Mammary microvascular endothelial cell (primary cell): Measurements from ENCODE around the genes CASP6, PLA2G12A and NEUROG2.

DNA sequence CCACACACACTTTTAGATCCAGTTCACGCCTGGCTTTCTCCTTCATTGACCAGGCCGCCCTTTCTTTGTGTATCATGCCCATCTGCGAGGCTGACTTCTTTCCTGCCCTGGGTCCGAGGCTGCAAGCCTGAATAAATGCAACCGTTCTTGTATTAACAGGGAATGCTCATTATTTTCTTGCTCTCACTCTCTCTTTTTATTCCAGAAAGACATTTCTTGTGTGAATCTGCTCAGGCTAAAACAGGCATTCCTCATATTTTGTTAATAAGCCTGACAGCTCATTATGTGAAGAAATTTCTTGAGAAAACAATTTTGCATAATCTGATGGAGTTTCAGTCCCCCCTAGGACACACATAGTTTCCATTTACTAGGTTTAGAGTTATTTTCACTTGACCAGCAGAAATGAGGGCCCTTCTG, 104.4 kb upstream of the ETNPPL start:
- RAMPAGE, long total RNA = no peak

DNA sequence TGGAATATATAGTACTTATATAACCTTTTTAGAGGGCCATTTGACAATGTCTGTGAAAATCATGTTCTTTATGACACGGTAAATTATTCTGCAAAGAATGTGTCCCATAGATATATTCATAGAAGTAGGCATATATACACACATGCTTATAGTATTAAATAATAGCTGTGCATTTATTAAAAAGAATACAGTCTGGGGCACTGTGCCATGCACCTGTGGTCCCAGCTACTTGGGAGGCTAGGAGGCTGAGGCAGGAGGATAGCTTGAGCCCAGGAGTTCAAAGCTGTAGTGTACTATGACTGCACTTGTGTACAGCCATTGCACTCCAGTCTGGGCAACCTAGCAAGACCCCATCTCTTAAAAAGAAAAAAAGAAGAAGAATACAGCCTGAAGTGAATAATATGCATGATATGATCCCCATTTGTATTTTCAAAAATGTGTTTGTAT, 22.7 kb upstream of the MCUB start:
- RAMPAGE, long total RNA = no peak

DNA sequence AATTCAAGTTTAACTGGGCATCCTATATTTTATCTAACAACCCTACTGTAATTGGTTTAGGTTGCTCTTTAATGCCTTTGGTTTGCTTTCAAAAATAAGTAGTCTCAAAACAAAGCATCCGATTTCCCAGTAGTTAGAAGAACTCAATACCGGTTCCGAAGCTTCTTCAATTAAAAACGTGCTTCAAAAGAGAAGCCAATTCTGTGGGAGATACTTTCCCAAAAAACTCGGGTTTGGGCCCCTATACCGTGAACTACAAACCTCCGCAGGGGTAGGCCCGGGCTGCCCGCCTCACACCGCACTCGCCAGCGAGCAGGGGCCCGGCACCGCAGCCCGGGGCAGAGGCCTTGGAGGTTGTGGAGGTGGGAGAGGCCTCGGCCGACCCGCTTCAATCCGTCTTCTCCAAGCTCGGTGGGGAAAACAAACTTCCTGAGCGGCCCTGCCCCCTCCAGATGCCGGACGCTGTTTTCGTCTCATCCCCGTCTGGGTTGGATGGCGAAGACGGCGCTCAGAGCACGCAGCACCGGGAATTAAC, 554 bp upstream of the MCUB start:
- RAMPAGE, long total RNA = no peak

- RAMPAGE, long total RNA = start-site peak on the minus strand at chr4:109703410-109703446, 206 and 345 reads in 2 replicates
Measured at GRCh38 chr4:109702740-109703776, at the start of gene CASP6. Gene CASP6 (minus strand): TSS chr4:109703445.

- RAMPAGE, long total RNA = no peak
Measured at GRCh38 chr4:109729052-109729385, 851 bp downstream of the PLA2G12A start.

DNA sequence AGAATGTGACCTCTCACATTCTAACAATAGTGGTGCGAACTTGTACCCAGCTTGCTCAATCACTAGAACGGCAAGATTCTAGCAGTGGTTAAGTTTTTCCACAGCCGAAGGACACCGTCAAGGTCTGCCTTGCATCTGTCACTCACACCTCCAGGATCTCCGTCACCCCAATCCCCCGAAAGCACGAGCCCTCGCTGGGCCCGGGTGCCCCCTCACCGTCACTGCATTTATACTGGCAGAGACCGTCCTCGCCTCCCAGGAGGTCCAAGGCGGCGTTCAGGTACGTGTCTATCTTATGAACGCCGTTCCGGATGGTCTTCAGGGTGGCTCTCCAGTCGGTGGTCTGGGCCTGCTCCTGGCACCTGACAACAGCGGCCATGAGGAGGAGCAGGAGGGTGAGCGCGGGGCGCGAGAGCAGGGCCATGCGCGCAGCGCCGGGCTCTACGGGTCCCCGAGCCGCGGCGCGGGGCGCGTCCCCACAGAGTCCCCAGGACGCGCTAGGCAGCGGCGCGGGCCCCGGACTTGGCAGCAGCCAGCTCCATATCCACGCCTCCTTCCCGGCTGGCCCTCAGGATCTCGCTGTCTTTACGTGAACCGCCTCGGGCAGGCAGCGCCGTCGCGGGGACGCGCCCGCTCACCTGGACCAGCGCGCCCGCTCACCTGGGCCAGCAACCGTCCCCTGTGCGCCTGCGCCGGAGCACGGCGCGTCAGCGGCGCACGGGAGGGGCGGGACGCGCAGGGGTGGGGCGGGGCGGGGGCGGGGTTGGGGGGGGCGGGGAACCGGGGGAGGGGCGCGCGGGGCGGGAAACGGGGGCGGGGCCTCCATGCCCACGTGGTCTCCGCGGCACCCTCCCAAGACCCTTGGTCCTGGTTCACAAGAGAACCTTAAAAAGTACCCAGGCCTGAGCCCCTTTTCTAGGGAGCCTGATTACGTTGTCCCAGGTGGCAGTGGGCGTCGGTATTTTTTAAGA, at the start of gene PLA2G12A:
Gene PLA2G12A, minus strand, starts transcription at position 685 of the 971 bp plus-strand sequence.
- RAMPAGE, long total RNA = no peak

DNA sequence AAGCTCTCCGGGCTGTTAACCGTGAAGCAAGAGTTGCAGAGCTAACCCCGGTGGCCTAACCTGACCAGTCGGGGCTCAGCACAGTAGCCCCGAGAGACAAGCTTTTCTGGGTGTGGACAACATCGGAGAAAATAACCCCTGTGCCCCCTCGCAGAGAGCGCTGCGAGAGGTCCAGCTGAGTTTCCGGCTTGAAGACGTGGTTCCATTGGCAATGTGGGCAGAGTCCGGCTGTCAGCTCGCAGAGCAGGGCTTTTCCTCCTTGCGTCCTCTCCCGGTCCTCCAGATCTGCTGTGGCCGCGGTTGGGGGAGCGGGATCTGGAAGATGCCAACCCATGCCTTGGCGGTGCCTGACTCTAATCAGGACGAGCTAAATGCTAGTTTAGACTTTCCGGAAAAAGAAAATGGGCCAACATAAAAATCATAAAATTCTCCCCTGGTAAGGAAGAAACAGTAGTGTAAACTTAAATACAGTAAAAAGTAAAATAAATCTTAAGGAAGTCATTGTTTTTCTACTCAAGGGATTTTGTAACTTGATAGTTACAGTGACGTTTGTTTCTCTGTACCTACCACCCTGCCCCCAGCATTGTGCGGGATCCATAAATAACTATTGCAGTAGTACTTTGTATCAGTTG, 603 bp upstream of the PLA2G12A start:
- RAMPAGE, long total RNA = no peak

- RAMPAGE, long total RNA = no peak
Measured at GRCh38 chr4:110172951-110173393, 25.4 kb downstream of the ELOVL6 start.

GRCh38 chr4:110183638-110184151, 14.7 kb downstream of the ELOVL6 start:
- RAMPAGE, long total RNA = no peak

- RAMPAGE, long total RNA = no peak
Measured at GRCh38 chr4:110610824-110611824, 11.8 kb downstream of the PITX2 start.

- RAMPAGE, long total RNA = no peak
Measured at GRCh38 chr4:112111982-112112674, 33.1 kb upstream of the FAM241A start.

- RAMPAGE, long total RNA = no peak
Measured at GRCh38 chr4:112230699-112231182, 846 bp upstream of the AP1AR start.

- RAMPAGE, long total RNA = no peak
Measured at GRCh38 chr4:112514870-112516090, 700 bp downstream of the NEUROG2 start.

DNA sequence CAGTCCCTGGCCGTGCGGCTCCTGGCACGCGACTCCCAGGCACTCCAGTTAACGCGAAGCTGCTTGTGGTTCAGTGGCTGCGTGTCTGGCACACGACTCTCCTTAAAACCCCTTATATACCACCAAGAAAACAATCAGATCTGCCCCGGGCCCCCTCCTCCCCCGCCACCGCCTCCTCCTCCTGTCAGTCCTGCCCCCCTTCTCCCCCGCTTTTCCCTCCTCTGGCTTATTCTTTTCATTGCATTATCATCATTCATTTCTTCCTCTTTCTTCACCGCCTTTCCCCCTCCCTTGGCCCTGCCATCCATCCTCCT, at the start of gene NEUROG2:
Gene NEUROG2, minus strand, starts transcription at position 90 of the 314 bp plus-strand sequence.
- RAMPAGE, long total RNA = no peak

DNA sequence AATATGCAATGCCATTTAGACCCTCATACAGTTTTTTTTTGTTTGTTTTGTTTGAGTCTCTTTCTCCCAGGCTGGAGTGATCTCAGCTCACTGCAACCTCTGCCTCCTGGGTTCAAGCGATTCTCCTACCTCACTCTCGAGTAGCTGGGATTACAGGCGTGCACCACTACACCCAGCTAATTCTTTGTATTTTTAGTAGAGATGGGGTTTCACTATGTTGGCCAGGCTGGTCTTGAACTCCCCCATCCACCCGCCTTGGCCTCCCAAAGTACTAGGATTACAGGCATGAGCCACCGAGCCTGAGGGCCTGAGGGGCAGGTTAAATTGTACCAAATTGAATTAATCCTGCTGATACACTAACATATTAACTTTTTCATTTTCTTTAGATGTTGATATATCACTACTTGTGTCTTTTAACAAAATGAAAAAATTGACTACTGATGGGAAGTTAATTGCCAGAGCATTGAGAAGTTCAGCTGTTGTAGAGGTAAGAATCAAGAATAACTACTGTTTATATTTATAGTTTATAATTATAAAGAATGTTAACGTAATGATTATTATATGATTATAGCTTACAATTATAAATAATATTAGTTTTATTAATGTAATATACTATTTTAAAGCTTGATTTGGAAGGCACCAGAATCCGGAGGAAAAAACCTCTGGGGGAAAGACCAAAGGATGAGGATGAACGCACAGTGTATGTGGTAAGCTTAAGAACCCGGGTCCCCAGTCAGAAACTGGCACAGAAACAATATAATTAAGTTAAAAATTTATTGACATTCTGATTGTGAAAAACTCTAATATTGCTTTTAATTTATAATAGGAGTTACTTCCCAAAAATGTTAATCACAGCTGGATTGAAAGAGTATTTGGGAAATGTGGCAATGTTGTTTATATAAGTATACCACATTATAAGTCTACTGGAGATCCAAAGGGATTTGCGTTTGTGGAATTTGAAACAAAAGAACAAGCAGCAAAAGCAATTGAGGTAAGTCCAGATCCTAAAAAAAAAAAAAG, 9.3 kb downstream of the LARP7 start:
- RAMPAGE, long total RNA = no peak

- RAMPAGE, long total RNA = no peak
Measured at GRCh38 chr4:113146656-113147444, 97.4 kb downstream of the ANK2 start.

DNA sequence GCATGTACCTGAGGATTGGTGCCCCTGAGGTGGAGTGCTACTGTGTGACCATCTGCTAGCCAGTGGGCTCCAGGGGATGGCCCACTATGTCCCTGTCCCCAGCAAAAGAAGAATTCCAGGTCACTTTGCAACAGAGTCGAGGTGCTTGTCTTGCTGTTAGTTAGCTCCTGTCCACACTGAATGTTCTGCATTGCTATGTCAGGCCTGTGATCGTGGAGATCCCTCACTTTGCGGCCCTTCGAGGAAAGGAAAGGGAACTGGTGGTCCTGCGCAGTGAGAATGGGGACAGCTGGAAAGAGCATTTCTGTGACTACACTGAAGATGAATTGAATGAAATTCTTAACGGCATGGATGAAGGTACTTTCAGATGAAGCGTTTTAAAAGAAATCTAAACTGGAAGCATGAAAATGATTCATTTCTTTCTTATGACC, 283.4 kb downstream of the ANK2 start:
- RAMPAGE, long total RNA = no peak

GRCh38 chr4:113404737-113405395, 355.4 kb downstream of the ANK2 start:
- RAMPAGE, long total RNA = no peak

GRCh38 chr4:113406685-113407164, 354.8 kb downstream of the CAMK2D start:
- RAMPAGE, long total RNA = no peak

- RAMPAGE, long total RNA = no peak
Measured at GRCh38 chr4:113452323-113453225, 309.0 kb downstream of the CAMK2D start.